Breast epithelium (tissue), 2 donors: ENCODE measurements around a stretch of chr18.

DNA sequence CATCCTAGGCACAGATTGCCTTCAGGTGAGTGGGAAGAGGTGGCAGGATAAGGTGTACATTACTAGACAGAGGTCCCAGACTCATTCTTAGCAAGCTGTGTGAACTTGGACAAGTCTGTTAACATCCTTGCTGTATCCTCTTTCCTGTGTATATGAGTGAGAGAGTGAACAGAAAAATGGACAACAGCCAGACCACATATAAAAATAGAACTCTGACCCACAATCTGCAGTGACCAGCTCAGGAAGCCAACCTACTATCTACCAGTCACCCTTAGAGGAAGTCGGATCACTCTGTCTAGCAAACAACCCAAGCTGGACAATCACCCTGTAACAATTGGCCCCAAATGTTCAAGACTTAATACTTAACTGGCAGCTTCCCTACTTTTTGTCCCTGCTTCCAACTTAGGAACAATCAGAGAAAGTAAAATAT, 158.6 kb upstream of the NDUFV2 start:
- PRO-cap, result no peak
- RAMPAGE, long total RNA, 2 experiments, result no peak in any of the 2 experiments

GRCh38 chr18:9110396-9111009, 8.0 kb downstream of the NDUFV2 start:
- PRO-cap, result no peak
- RAMPAGE, long total RNA, 2 experiments, result no peak in any of the 2 experiments

- PRO-cap, result unidirectional peak, plus-strand start at chr18:9117560
- RAMPAGE, long total RNA, 2 experiments, result no peak in any of the 2 experiments
Measured at GRCh38 chr18:9117165-9117741, 14.8 kb downstream of the NDUFV2 start.

GRCh38 chr18:9186490-9186764, 49.8 kb downstream of the ANKRD12 start:
- PRO-cap, result no peak
- RAMPAGE, long total RNA, 2 experiments, result no peak in any of the 2 experiments

- PRO-cap, result no peak
- RAMPAGE, long total RNA, 2 experiments, result no peak in any of the 2 experiments
Measured at GRCh38 chr18:9333890-9334320, 668 bp upstream of the TWSG1 start.

DNA sequence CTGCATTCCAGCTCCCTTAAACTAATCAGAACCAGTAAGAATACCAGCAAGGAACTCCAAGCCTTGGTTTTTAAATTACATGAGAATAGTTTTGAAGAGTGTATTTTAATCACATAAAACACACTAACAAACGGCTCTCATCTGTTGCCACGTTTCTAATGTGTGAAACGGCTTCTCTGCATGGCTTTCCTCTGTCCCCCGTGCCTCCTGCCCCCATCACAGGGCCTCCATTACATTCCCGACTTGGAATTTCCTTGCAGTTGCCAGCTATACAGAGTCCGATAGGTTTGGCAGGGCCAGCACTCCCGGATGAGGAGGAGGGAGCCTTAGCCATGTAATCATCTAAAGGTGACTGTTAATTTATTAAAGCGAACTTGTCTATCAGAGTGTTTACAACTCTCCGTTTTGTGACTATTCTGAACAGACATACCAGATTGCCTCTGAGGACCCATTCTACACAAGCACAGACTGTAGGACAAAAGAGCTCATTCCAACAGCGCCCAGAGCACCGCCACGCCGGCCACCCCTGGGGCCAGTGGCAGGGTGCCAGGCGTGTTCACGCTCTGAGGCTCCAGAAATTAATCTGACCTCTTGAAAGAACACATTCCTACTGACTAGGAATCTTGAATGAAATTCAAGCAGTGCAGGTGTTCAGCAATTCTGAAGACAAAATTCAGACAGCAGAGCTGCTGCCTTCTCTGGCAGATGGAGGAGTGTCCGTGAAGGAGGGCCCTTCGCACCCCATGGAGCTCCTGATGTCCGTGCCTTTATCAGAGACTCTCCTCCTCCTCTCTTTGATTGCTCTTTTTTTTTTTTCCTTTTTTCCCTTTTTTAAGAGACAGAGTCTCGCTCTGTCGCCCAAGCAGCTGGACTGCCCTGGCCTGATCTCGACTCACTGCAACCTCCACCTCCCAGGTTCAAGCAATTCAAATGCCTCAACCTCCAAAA, 58.1 kb upstream of the RALBP1 start:
- PRO-cap, result no peak
- RAMPAGE, long total RNA, 2 experiments, result no peak in any of the 2 experiments

- PRO-cap, result no peak
- RAMPAGE, long total RNA, 2 experiments, result no peak in any of the 2 experiments
Measured at GRCh38 chr18:9513019-9513494, 37.7 kb downstream of the RALBP1 start.

DNA sequence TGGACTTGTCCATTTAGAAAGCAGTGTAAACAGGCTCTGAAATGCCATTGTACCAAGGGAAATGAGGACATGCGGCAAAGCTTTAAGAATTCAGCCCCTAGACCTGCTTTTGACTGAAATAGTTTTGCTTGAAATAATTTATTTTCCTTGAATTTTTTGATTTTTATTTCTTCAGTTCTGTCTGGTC, 34.8 kb downstream of the RAB31 start:
- PRO-cap, result no peak
- RAMPAGE, long total RNA, 2 experiments, result no peak in any of the 2 experiments

GRCh38 chr18:9775013-9775751, 67.1 kb downstream of the RAB31 start:
- PRO-cap, result no peak
- RAMPAGE, long total RNA, 2 experiments, result no peak in any of the 2 experiments

- PRO-cap, result no peak
- RAMPAGE, long total RNA, 2 experiments, result no peak in any of the 2 experiments
Measured at GRCh38 chr18:9926557-9927444, 13.0 kb downstream of the VAPA start.

- PRO-cap, result no peak
- RAMPAGE, long total RNA, 2 experiments, result no peak in any of the 2 experiments
Measured at GRCh38 chr18:9927445-9928398, 13.9 kb downstream of the VAPA start.

DNA sequence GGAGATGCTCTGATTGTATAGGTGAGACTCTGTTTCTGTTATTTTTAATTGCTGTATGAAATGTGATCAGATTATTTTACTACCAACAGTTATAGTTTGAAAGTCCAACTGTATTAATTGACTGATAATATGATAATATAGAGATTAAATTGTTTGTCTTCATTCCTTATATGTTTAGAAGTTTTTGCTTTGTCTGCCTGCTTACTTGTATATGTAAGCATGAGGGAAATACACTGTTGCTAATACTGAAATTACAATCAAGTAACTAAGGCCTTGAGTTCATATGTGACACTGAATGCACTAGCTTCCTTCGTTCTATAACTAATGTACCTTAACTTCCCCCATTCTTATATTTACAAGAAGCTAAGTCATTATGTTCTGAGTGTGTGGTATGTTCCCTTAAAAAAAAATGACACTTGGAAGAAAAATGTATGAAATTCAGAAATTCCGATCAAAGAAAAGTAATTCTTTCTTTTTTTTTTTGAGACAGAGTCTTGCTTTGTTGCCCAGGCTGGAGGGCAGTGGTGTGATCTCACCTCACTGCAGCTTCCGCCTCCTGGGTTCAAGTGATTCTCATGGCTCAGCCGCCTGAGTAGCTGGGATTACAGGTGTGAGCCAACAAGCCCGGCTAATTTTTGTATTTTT, 42.9 kb downstream of the VAPA start:
- PRO-cap, result no peak
- RAMPAGE, long total RNA, 2 experiments, result no peak in any of the 2 experiments

DNA sequence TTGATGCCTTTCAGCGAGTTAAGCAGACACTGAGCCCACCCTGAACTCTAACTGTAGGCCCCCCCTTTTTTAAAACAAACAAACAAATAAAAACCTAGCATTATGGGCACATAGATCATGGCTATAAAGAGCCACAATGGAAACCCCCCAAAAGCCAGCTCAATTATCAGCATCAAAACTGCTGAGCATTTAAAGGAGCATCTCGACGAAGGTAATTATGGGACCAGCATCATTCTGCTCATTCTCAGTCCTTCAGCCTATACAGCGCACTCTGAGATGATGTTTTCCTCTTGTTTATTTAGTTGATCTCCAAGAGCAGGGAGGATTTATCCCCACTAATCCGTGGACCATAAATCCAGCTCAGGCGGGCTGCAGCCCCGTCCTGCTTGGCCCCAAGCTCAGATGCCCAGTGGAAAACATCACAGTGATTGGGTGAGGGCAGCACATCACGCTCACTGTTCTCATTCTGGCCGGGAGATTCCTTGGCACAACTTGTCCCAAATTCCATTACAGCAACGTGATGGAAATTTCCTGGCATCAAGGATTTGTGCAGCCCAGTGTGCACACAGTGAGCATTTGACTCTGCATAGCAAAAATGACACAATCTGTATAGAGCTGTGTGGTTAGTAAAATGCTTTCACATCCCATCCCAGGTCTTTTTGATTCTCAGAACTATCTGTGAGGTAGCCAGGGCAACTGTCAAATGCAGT, 96.7 kb downstream of the VAPA start:
- PRO-cap, result no peak
- RAMPAGE, long total RNA, 2 experiments, result no peak in any of the 2 experiments

DNA sequence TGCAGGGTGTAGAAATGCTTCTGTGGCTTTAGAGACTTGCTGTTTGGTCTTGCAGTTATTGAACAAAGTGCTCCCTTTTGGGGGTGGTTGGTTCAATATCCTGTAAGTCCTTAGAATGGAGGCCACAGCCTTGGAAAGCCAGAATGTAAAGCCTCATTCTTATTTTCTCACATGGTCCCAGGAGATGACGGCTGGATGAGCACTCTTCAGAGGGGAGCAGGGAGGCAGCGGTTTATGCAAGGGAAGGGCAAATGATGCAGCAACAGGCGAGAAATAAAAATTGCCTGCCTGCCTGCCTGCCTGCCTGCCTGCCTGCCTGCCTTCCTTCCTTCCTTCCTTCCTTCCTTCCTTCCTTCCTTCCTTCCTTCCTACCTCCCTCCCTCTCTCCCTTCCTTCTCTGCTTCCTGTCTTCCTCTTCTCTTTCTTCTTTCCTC, 148.8 kb downstream of the VAPA start:
- PRO-cap, result no peak
- RAMPAGE, long total RNA, 2 experiments, result no peak in any of the 2 experiments

DNA sequence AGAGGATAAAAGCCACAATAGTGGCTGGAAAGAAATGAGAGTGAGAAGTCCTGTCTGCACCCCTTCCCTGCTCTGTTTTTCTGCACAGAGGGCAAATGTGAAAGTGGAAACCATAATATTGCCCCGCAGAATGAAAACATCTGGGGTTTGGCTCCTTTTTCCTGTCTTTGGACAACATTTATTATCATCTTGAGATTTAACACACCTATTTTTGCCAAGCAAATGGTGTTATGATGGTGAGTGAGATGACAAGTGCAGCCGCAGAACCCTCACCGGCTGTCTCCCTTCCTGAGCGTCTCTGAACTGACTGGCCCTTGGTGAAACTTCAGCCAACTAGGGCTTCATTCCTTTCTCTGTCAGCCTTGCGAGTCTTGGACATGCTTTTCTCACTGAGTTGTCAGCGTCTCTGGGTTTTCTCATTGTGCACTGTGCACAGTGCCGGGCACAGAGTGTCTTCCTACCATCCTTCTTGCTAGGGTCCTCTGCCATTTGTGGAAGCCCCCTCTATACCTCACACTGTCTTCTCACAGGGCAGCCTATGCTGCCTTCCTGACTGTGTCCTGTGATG, 154.4 kb downstream of the VAPA start:
- PRO-cap, result no peak
- RAMPAGE, long total RNA, 2 experiments, result no peak in any of the 2 experiments

- PRO-cap, result no peak
- RAMPAGE, long total RNA, 2 experiments, result no peak in any of the 2 experiments
Measured at GRCh38 chr18:10140828-10141476, 227.1 kb downstream of the VAPA start.

DNA sequence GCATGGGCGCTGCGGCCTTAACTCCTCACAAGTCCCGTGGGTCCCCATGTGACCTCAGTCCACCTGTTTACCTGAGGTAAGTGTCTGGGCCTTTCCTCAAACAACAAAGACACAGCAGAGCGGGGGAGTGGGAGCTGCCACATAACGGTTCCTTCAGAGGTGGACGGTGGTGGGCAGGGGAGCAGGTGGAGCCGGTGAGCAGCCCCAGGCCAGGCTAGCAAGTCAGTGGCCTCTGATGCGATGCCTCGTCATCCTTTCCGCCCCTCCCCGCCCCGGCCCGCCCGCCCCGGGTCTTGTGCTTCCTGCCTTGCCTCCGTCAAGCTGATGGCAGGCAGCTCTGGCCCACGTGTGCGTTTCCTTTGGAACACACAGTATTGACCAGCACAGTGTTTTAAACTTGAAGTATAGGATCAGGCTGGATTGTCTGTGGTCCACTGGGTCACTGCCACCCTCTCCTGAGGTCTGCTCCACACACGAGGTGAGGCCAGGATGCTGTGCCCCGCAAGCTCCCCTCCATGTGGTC, 38.9 kb downstream of the PIEZO2 start:
- PRO-cap, result no peak
- RAMPAGE, long total RNA, 2 experiments, result no peak in any of the 2 experiments

GRCh38 chr18:11148138-11148532, 1.2 kb downstream of the PIEZO2 start:
- PRO-cap, result no peak
- RAMPAGE, long total RNA, 2 experiments, result no peak in any of the 2 experiments

GRCh38 chr18:11989149-11989696, 7.9 kb downstream of the IMPA2 start:
- PRO-cap, result no peak
- RAMPAGE, long total RNA, 2 experiments, result no peak in any of the 2 experiments

DNA sequence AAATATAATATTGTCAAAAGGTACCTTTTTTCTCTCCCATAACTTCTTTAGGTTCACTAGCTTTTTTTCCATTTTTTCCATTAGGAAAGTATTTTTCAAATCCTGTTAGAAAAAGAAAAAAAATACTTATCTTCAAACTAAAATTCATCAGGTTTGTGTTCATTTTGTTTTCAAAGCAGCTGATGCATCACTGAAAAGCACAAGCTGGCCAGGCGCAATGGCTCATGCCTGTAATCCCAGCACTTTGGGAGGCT, 6.3 kb downstream of the AFG3L2 start:
- PRO-cap, result no peak
- RAMPAGE, long total RNA, 2 experiments, result no peak in any of the 2 experiments